Skeletal muscle satellite cell (primary cell): ENCODE measurements around the genes TACR1 and ELMOD3.

- CAGE, long polyA plus RNA, result no peak
These were observed 907 bp downstream of the POLE4 start for GRCh38 chr2:74959349-74959751.

- CAGE, long polyA plus RNA, result no peak
These were observed 90.2 kb downstream of the TACR1 start for GRCh38 chr2:75109165-75109573.

DNA sequence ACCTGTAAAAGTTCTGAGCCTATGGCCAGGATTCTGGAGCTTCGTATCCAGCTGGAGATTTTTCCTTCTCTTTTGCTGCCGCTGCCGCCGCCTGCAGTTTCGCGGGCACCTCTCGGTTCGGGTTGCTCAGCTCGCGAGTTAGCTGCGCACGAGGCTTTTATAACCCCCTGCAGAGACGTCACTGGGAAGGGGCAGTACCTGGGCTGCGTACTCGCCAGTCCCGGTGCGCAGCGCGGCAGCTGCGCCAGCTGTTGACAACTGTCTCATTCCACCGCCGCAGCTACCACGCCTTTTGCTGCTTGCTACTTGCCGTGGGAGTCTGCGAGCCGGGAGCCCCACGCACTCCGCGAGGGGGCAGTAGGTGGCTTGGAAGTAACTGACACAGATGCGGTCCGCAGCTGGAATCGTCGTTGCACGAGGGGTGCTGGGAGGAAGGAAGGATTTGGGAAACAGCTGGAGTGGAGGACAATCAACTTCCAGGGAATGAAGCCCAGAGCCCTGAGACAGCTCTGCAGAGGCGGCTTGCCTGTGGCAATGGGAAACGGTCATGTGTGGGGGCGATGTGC lies at the start of gene TACR1:
TSS of gene TACR1 (minus strand) at position 133 of the 566 bp plus-strand sequence.
- CAGE, long polyA plus RNA, result no peak

DNA sequence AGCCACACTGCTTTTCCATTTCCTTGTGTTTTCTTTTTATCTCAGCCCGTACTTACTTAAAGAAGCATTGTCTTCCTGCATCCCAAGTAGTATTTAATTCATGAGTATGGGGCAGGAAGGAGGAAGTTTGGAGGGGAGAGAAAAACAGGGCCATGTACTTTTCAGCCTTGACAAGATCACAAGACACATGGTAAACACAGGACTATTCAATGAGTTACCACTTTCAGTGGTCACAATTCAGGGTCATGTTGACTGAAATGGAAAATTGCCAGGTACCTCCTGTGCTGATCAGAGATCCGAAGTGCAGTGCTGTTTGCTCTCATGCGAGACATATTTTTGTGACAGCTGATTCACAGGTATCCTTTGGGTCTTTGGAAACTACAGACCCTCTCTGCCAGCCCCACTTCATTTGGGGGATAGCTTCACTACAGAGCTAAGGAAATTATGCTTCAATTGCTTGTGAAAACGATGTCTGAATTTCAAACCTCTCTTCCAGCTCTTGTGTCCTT lies 44.3 kb downstream of the EVA1A start:
- CAGE, long polyA plus RNA, result no peak

DNA sequence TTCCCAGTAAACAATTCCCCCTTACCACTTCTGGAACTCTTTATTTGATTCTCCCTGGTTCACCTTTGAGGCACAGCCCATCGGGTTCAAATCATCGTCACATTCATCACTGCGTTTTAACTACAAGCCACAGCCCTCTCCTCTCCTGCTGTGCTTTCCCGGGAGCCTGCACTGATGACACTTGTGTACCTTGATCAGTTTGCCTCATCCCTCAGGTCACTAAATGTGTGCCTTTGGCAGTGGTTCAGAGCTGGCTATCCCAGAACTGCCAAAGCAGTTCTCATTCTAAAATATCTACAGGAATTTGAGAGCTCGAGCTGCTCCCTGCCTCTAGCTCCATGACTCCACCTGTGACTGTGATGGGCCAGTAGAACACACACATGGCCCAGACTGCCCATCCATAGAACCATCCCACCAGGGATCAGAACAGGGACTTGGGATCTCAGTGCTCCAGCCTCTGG lies 42.1 kb downstream of the EVA1A start:
- CAGE, long polyA plus RNA, result no peak

GRCh38 chr2:75595761-75596139 lies 35.0 kb upstream of the EVA1A start:
- CAGE, long polyA plus RNA, result no peak

GRCh38 chr2:75608249-75608790 lies 38.3 kb upstream of the MRPL19 start:
- CAGE, long polyA plus RNA, result no peak

DNA sequence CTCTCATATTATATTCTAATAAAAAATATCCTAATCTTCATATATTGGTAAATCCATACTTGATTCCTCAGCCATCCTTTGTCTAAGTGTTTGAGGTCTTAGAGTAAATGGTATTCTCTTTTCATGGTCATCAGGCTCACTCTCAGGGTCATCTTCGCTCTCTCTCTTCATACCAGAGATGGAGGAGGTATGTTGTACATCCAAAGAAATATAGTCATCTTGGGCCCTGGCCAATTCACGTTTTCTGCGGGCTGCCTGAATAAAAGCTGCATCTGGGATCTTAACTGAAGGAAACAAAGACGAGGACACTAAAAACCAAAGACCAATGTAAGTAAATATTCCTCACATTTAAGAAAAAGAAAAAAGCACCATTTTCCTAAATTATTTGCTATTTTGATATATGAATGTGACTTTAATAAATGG lies 8.6 kb downstream of the GCFC2 start:
- CAGE, long polyA plus RNA, result no peak

GRCh38 chr2:75872221-75872617 lies 161.5 kb upstream of the GCFC2 start:
- CAGE, long polyA plus RNA, result no peak

DNA sequence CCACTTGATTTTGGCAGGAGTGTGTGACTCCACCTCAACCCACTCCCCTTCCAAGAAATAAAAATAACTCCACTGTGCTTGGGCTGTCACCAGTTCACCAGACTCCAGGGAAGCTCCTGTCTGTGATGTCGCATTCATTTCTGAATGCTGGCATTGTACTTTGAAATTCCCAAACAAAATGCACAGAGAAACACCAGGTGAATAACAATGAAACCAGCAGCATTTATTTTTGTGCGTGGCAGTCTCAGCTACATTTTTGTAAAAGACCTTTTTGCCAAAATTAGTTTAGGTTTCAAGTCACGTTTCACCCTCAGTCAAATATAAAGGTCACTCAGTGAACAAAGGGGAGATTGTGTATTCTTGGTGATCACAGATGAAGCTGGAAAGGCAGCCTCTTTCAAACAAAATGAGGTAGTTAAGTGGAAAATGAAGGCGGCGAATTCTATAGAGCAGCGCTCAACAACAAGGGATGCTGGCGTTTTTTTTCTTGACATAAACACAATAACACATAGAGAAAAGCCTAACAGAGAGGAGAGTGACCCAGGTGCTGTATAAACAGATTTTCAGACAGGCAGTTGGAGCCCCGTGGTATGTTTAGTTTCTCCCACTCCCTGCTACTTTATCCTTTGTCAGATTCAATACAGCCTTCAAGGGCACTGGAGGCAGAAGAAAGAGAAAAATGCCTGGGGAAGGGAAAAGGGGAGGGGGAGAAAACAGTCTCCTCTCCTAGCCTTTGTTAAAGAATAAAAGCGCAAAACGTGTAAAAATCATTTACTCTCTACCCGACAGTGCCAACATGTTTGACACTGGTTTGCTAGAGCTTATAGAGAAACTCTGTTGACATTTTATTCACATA lies 210.4 kb upstream of the GCFC2 start:
- CAGE, long polyA plus RNA, result no peak

- CAGE, long polyA plus RNA, result no peak
These were observed 734.3 kb upstream of the GCFC2 start for GRCh38 chr2:76444783-76445555.

DNA sequence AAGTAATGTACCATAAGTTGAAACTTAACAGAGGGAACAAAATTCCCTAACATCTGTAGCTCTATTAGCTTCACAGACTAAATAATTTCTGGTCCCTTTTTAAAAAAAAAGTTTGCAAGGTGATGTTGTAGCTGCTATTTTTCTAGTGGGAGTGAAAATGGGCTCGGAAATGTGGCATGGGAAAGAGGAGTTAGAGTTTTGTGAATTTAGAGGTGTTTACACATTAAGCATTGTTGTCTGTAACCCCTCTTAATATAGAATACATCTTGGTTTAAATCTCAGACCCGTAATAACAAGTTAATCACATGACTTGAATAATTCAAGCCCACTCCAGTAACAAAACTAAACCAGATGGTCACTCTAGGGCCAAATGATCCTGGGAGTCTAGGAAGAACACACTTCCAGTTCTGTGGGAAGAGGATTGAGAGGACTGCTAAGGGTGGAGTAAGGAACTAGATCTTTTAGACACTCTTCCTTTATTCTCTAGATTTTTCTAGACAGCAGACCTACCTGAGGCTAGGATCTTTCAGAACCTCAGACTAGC lies 1.9 kb downstream of the SUCLG1 start:
- CAGE, long polyA plus RNA, result no peak

GRCh38 chr2:84686900-84687359 lies 170.6 kb downstream of the DNAH6 start:
- CAGE, long polyA plus RNA, result no peak

DNA sequence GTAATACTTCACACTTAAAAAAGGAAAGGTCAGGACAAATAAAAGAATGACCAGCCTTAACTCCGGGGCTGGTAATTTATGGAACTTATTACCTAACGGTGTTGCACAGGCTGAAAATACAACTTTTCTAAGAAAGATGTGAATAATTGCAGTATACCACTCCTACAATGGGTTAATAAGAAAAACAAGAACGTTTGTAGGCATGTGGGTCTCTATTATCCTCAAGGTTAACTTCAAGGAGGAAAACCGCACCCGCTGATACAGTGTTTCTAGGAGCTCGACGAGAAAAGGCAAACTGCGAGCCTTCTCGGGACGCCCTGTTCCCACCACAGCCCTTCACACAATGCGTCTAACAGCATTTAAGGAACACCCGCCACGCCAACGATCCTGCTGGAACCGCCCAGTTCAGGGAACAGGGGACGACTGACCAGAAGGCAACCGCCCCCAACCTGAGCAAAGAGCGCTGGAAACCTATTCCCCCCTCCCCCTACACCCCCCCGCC lies 825 bp upstream of the TMSB10 start:
- CAGE, long polyA plus RNA, result no peak

DNA sequence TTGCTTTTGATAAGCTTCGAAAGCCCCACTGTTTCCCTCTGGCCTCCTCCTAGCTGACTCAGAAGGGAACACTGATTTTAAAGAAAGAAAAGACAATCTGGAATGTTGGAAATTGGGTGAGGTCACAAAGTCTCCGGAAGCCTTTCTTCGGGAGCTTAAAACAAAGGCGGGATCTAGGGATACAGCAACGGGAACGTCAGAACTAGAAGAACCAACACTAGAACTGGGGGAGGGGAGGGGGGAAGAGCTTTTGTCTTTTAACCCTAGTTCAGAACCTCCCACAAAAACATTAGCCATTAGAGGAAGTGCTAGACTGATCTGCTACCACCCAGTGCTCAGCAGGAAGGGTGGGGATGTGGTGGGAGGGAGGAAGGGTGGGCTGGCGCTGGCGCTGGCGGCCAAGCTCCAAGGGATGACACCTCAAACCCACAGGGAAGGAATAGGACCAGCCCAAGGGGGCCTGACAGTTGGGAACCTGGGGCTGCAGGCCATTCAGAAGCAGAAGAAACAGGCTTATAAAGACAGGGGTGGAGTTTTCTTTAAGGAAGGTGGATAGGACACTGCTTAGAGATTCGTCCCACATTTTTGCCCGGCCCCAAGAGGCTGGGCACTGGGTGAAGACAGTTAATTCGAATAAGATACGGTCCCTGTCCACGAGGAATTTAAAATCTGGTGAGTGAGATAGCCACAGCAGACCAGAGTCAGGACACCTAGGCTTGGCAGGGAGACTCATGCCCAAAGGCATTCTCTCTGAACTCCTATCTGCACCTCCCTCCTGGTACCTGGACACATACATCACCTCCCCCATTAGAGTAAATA lies 1.7 kb downstream of the TMSB10 start:
- CAGE, long polyA plus RNA, result no peak

DNA sequence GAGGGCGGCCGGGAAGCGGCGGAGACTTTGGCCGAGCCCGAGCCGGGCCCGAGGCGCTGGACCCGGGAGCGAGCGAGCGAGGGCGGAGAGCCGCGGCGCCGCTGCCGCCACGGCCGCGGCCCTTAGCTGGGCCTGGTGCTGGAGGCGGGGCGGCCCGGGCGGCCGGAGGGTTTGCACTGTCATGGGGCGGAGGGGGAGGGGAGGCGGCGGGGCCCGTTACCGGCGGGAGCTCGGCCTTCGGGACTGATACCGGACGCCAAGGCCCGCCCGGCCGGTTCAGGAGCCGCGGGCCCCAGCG lies 526 bp downstream of the KCMF1 start:
- CAGE, long polyA plus RNA, result no peak

DNA sequence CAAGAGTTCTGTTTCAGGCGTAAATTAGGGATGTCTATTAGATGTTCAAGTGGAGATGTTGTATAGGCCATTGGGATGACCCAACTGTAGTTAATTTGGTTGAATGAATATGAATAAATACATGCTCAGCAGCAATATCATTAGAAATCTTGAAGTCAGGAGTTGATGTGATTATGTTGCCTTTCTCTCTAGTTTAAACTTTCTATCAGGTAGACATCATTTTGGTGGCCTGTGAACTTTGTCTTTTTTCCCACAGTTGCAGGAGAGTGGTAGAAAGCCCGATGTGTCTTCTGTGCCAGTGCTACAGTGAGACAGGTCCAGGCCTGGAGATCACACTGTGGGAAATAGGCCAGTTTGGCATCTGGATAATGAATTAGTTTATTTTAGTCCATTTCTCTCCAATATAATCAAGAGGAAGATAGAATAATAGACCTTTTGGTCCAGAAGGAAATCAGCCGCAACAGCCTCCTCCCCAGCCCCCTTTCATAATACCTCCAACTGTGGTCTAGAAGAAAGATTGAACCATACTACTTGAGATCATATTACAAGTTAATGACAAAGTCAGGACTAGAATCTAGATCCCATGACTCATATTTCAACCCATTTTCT lies 20.4 kb downstream of the KCMF1 start:
- CAGE, long polyA plus RNA, result no peak

- CAGE, long polyA plus RNA, result no peak
These were observed 3.2 kb downstream of the TGOLN2 start for GRCh38 chr2:85324312-85325354.

- CAGE, long polyA plus RNA, result no peak
These were observed 480 bp downstream of the TGOLN2 start for GRCh38 chr2:85327216-85327802.

DNA sequence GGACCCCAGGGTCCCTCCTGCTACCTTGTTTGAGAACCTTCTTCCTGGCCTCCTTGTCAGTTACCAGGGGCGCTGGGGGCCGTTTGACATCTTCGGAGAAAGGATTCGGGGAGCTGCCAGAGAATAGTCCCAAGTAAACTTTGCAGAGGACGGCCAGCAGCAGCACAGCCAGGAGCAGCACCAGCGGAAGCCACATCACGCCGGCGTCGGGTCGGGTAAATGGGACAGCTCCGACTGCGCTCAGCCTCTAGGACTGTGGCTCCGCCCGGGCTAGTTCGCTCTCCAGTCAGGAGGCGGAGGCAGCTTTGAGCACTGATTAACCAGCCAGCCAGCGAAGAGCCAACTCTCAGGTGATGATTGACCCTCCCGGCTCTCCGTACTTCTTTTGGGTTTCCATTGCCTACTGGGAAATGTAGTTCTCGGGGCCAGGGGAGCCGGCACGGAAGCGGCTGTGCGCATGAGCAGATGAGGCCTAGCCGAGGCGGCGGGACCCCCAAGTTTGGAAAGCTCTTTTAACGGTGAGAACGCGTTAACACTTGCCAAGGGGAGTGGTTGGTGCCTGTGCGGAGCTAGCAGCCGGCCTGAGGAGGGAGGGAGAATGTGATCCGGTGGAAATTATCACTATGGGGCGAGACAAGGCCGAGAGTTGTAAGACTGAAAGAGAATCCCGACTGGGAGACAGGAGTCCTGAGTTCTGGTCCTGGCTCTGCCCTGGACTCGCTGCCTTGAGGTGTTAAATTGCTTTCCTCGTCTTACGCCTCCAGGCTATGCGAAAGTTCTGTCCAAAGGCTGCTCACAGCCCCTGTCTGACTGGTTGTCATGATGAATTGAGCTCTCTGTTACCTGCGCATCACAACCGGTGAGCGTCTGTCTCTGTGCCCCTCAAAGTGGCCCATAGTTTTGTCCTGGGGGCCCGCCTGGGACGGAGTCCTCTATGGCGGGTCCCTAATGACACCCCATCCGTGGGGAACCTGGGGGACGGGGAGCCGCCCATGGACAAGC lies at the start of gene ELMOD3:
TSS of gene ELMOD3 (plus strand) at position 458 of the 1,002 bp plus-strand sequence.
- CAGE, long polyA plus RNA, result no peak